GM06990 (cell line): Measurements from ENCODE around the gene STARD3.

GRCh38 chr17:38702912-38703191 lies 2.2 kb upstream of the MLLT6 start:
- RRBS = no CpG with 5 or more reads among the region's 21 CpGs

DNA sequence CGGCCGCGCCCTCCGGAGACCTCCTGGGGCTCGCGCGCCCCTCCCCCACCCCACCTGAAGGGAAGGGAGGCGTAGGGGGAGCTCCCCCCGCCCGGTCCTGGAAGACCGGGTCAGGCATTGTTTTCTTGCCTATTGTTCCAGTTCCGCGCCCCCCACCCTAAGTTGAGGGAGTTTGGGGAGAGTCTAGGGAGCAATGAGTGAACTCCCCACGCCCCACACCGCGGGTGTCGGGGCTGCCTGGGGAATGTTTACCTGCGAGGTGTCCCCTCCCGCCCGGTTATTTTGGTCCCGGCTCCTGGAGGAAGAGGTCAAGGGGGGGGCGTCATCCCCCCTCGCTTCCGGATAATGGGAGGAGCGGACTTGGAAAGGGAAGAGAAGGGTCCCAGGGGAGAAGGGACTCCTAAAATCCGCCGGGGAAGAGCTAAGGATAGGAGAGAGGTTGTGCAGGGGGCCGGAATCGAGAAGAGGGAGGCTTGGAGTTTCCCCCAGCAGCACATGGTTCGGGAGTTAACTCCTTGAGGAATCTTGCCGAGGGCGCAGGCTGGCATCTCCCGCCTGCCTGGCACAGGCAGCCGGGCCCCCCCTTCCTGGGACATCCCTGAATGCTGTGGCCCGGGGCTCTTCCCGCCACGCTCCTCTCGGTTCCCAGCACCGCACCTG lies 859 bp downstream of the MLLT6 start:
- RRBS = no CpG with 5 or more reads among the region's 39 CpGs

- RRBS = no CpG with 5 or more reads among the region's 17 CpGs
Measured at GRCh38 chr17:38742460-38743149, 5.5 kb downstream of the PCGF2 start.

DNA sequence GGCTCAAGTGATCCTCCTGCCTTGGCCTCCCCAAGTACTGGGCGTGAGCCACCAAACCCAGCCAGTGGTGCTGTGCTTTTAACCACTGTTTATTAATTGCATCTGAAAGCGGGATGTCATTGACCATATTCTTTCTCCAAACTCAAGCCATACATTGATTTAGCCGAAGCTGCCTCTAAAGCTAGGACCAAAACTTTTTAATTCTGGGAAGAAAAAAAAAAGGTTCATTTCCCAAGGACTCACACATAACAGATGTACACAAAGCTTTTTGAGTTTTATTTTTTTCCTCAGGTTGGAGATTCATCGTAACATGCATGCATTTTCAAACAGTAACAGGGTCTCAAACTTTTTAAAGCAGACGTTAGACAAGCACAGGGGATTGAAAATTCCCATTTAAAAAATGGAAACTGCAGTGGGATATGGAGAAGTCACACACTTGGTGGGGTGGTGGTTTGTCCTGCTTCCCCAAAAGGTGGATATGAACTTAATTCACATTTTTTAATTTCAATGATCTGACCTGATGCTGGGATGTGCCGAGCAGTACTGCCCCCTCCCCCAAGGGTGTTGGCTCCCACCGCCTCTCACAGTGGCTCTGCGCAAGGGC lies 13.0 kb downstream of the PSMB3 start:
- RRBS = no CpG with 5 or more reads among the region's 8 CpGs

DNA sequence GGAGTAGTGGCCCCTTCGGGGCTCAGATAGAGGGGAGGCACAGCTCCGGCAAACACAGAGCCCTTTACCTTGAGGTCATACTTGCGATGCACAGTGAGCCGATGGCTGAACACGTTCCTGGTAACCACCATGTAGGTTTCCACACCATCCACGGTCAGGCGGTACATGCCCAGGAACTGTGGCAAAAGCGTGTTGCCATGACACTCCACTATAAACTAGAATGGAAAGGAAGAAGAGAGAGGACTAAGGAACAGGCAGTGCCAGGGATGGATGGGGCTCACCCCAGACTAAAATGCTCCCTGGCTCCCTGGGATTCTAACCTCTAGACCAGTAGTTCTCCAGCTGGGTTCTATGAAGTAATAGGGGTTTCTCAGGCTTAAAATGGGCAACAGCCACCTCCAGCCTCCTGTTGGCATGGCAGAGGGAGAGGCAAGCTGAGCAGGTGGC lies 20.0 kb downstream of the PIP4K2B start:
- RRBS = no CpG with 5 or more reads among the region's 8 CpGs

DNA sequence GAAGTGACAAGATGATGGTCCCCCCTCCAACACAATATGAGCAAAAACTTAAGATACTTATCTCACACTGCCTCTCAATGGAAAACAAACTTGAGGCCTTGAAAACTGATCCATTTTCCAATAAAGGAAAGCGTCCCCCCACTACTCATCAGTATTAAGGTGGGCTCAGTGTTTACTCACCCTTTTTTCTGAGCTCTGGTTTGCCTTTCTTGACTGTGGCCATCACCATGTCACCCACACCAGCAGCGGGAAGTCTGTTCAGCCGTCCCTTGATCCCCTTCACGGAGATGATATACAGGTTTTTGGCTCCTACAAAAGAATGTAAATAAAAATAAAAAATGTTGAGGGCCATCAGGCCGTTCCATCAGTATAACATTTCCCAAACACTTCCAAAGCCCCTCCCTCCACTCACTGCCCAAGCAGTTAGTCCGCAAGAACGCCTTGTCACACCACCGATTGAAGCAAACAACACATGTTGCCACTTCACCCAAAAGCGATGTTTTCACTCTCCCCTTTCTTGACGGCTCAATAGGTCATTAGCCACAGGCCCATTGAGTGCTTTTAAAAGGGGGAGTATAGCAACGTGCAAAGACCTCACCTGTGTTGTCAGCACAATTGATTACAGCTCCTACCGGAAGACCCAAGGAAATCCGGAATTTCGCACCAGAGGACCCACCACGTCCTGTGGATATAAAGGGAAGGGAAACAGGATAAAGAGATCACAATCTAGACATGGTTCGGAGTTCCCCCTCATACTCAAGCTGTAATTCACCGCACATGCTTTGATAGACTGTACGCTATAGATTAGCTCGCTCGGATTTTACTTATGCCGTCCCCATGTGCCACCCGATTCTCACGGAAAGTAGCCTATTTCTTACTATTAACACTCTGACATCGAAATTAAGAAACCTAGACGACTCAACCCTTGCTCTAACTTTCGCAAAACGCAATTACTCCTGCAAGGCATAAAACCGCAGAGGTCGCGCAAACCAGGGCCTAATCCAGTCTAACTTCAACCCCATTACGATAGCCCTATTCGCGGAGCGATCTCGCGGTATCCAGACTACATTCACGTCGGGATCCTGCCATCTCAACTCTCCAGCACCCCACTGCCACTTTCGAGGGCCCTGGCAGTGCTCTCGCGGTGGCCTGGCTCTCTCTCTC lies 715 bp downstream of the RPL23 start:
- RRBS = no CpG with 5 or more reads among the region's 41 CpGs

GRCh38 chr17:39144313-39144658 lies 7.2 kb downstream of the PLXDC1 start:
- RRBS = no CpG with 5 or more reads among the region's 8 CpGs

- RRBS = 9% methylated on average over 11 of the region's 65 CpGs
Measured at GRCh38 chr17:39164558-39165725, 1.0 kb downstream of the ARL5C start.

- RRBS = no CpG with 5 or more reads among the region's 6 CpGs
Measured at GRCh38 chr17:39196186-39196764, 1.2 kb downstream of the CACNB1 start.

DNA sequence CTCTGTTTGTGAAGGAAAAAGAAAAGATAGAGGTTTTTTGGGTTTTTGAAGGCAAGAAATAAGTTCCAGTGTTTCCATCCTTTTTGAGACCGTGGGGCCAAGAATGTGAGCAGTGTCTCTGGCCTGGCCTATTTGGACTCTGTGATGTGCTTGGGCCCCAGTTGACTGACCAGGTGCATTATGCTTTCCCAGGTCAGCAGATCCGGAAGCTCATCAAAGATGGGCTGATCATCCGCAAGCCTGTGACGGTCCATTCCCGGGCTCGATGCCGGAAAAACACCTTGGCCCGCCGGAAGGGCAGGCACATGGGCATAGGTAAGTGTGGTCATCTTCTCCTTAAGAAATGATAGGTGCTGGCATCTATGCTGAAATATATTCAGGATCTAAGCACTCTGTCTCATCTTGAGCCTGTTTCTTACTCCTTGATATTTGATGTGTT lies 2.1 kb downstream of the RPL19 start:
- RRBS = no CpG with 5 or more reads among the region's 9 CpGs

DNA sequence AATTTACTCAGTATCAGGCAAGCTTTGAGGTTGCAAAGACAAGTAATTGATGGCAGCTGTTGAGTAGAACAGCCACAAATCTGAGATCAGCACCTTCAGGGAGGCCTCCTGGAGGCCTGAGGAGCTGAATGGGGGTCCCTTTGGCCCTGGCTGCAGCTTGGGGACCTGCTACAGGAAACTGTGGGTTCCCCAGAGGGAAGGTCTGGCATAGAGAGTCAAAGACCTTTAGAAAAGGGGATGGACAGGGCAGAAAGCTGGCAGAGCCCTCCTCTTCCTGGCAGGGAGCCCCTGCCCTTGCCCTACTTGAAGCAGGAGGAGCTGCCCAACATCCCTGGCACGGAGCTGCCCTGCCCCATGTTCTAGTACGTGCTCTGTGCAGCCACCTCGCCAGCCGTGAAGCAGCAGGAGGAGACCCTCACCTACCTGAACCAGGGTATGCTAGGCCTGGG lies 12.4 kb upstream of the STAC2 start:
- RRBS = no CpG with 5 or more reads among the region's 4 CpGs

- RRBS = no CpG with 5 or more reads among the region's 4 CpGs
Measured at GRCh38 chr17:39470862-39471910, 9.9 kb downstream of the CDK12 start.

GRCh38 chr17:39539496-39540217 lies 68.1 kb downstream of the NEUROD2 start:
- RRBS = no CpG with 5 or more reads among the region's 1 CpG

GRCh38 chr17:39593994-39594337 lies 13.8 kb downstream of the NEUROD2 start:
- RRBS = no CpG with 5 or more reads among the region's 3 CpGs

DNA sequence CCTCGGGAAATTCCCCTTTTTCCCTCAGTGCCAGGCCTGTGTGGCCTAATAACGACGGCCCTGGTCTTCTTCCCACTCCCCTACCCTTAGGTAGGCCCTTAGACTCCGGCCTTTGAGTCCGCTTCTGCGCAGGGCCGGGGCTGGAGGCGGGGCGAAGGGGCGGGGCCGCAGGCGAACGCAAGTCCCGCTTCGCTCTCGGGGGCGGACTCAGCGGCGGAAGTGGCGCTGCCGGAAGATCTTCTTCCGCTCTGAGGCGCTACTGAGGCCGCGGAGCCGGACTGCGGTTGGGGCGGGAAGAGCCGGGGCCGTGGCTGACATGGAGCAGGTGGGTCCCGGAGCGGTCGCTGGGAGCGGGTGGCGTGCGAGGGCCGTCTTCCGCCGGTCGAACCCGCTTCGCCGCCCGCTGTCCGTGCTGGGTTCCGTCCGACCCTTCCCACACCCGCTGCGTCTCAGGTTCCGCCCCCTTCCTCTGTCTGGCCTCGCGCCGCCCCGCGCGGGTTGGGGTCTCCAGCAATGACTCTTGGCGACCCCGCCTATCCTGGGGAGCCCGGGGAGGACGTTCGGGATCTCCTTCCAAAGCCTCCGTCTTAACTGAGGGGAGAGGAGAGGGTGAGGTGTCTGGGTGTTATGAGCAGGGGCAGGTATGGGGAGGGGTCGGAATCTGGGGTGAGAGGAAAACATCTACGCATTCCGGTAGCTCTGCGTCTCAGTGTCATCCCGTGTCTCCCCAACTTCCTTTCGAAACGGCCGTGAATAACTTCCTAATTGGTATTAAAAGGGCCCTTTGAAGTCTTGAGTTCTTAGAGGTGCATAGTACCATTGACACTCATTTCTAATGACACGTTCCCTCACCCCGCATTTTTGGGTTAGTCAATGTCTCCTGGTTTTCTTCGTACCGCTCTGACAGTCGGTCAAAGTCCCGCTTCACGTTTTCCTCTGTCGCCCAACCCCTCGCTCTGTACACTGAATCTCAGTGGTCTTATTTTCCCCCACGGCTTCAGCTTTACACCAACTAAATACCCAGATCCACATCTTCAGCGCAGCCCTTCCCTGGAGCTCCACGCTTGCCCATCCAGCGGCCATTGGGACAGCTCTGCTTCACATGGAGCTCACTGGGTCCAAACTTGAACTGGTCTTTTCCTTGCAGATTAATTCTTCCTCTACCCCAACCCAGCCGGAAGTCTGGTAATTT lies at the start of gene STARD3:
STARD3 (plus strand) TSS at position 238 of the 1,192 bp plus-strand sequence.
- RRBS = 2% methylated on average over 22 of the region's 84 CpGs

- RRBS = 96% methylated on average over 7 of the region's 13 CpGs
Measured at GRCh38 chr17:39662419-39662948, 2.7 kb upstream of the TCAP start.

DNA sequence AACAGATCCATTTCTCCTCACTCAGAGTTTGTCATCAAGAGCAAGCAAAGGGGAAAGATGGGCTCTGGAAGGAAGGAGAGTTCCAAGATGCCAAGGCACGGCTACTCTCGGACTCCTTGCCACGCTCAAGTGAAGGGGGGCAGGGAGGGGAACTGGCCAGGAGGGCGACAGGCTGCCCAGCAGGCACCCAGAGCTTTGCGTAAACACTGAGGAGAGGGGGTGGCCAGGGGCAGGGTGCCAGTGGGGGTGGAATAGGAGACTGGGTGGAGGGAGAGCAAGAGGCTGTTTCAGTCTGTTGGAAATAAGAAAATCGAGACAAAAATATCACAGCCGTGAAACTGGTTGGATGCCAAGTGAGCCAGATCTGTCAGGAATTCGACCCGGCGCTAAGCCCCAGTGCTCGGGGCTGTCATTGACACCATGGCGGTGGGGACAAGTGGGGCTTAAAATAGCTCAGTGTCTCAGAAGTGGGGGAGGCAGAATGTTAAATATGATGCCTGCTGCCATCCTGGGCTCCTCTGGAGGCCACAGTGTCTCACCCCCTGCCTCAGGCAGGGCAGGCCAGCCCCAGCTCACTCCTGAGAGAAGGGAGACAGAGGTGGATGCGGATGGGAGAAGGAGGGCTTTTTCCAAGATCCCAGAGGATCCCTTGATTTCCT lies 9.3 kb downstream of the PNMT start:
- RRBS = no CpG with 5 or more reads among the region's 13 CpGs

GRCh38 chr17:39707016-39707553 lies 7.2 kb downstream of the ERBB2 start:
- RRBS = no CpG with 5 or more reads among the region's 9 CpGs

GRCh38 chr17:39728894-39729764 lies 1.2 kb downstream of the MIEN1 start:
- RRBS = no CpG with 5 or more reads among the region's 13 CpGs

- RRBS = 14% methylated on average over 6 of the region's 22 CpGs
Measured at GRCh38 chr17:39738059-39738500, 342 bp downstream of the GRB7 start.